HTERT-HM (cell line): ENCODE results near the genes TACO1, MAP3K3, FTSJ3, GH2, CSHL1 and PRR29.

GRCh38 chr17:63452907-63453647 lies 7.0 kb upstream of the CYB561 start:
- RRBS, result no CpG with 5 or more reads among the region's 8 CpGs

- RRBS, result no CpG with 5 or more reads among the region's 3 CpGs
Observed at GRCh38 chr17:63577311-63577711, 23.4 kb upstream of the TACO1 start.

GRCh38 chr17:63600446-63601848 lies at the start of gene TACO1:
TACO1 (plus strand) TSS chr17:63600895.
- RRBS, result under 1% methylated on average over 22 of the region's 67 CpGs

GRCh38 chr17:63621792-63622632 lies at the start of gene MAP3K3:
MAP3K3 (plus strand) TSS chr17:63622417.
- RRBS, result 1% methylated on average over 45 of the region's 74 CpGs

- RRBS, result no CpG with 5 or more reads among the region's 5 CpGs
Observed at GRCh38 chr17:63633525-63634680, 11.7 kb downstream of the MAP3K3 start.

- RRBS, result no CpG with 5 or more reads among the region's 12 CpGs
Observed at GRCh38 chr17:63707252-63707762, 7.4 kb upstream of the LIMD2 start.

DNA sequence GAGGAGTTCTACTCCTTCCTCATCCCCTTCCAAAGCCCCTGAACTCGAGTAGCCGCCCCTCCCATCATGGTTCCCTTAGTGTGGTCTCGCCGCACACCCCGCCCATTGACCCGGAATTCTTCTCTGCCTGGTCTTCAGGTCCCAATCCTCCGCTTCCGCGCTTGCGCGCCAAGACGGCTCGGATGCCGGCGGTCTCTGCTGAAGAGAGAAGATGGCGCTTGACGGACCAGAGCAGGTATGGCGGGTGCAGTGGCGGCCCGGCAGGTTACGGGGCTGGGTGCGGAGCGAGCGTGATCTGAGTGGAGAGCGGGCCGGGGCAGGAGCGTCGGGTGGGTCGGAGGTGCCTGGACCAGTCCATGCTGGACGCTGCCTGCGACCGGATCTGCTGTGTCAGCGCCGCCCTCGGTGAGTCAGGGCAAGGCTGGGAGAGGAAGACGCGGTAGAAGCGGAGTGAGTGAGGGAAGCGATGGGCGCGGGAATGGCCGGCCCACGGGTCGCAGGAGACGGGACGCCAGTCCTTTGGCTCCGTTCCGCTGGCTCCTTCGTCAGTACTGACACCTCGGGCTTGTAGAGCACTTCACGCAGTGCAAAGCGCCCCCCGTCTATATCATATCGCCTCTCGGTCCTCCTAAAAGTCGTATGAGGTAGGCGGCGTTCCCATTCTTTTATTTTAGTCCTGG lies at the start of gene FTSJ3:
Gene FTSJ3, minus strand, starts transcription at position 384 of the 680 bp plus-strand sequence.
- RRBS, result 1% methylated on average over 32 of the region's 58 CpGs

DNA sequence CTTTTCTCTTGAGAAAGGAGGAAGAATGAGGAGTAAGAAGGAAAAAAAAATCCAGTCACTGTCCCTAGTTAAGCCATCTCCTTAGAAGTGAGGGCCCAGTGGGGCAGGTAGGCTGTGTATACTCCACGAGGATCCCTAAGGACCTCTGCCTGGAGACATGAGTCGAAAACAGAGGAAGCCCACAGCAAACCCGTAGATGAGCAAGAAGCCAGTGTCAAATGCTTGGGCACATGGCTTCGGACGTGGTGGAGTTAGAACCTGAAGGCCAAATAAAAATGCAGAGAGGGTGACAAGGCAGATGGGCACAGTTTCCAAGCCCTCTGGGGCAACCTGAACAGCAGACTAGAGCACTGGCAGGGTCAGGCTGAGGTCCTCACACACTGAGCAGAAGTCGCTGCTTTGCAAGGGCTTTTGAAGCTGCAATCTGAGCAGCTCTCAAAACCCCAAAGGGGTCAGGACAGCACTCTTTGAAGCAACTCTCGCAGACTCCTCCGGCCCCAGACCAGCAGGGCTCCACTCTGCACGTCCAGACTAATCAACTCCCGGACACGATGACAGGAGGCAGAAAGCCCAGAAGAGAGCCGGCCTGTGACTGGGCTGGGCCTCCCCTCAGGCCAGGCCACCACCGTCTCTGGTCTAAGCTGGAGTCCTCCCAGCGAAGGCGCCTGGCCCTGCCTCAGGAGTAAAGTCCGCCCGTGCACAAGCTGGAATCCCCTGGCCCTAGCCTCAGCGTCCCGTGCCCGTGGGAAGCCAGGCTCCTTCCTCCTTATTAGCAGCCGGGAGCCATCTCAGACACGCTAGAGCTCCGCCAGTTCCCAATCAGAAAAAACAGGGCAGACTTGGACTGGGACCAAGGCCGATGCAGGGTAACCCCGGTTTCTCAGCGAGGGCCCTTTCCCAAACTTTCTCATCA lies 1.0 kb downstream of the SMARCD2 start:
- RRBS, result 3% methylated on average over 8 of the region's 26 CpGs

DNA sequence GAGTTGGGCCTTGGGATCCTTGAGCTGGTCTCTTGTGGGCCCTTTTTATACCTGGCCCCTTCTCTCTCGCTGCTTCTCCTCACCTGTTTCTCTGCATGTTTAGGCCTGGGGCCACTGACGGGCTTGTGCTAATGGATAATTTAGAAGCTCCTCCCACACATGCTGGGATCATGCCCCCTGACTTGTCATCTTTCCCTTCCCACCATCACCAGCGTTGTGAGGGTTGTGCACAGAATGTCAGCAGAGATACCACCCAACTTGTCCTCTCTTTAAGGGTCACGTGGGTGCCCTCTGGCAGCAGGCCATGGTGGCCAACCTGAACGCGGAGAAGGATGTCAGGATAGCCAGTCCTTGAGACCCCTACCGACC lies at the start of gene GH2:
Gene GH2, minus strand, starts transcription at position 101 of the 369 bp plus-strand sequence.
- RRBS, result no CpG with 5 or more reads among the region's 7 CpGs

- RRBS, result no CpG with 5 or more reads among the region's 13 CpGs
Observed at GRCh38 chr17:63911069-63911513, at the start of gene CSHL1. CSHL1 (minus strand) TSS chr17:63911258.

DNA sequence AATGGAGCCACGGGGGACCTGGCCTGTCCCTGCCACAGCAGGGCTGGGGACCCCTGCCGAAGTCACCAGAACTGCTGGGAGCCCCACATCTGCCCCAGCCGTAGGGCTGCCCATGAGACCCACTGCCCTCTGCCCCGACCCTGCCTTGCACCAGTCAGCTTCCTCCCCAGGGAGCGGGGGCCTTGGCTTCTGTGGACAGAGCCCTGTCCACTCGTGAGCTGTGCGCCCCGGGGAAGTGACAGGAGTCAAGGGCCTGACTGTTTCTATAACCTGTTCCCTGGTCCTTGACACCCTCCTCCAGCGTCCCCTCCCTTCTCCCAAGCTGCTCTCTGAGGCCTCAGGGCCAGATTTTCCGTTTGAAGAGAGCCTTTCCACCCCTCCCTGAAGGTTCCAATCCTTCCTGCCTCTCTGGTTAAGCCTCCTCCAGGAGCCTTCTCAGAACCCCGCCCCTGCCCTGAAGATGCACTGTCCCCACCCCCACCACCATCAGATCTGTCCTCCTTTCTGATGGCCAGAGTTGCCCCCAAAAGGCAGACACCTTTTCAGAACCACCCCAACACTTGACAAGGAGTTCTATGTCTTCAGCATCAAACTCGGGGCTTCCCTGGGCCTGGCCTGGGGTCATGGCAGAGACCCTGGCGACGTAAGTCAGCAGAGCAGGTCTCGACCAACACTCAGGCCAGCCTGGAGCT lies 10.7 kb upstream of the PRR29 start:
- RRBS, result no CpG with 5 or more reads among the region's 15 CpGs

DNA sequence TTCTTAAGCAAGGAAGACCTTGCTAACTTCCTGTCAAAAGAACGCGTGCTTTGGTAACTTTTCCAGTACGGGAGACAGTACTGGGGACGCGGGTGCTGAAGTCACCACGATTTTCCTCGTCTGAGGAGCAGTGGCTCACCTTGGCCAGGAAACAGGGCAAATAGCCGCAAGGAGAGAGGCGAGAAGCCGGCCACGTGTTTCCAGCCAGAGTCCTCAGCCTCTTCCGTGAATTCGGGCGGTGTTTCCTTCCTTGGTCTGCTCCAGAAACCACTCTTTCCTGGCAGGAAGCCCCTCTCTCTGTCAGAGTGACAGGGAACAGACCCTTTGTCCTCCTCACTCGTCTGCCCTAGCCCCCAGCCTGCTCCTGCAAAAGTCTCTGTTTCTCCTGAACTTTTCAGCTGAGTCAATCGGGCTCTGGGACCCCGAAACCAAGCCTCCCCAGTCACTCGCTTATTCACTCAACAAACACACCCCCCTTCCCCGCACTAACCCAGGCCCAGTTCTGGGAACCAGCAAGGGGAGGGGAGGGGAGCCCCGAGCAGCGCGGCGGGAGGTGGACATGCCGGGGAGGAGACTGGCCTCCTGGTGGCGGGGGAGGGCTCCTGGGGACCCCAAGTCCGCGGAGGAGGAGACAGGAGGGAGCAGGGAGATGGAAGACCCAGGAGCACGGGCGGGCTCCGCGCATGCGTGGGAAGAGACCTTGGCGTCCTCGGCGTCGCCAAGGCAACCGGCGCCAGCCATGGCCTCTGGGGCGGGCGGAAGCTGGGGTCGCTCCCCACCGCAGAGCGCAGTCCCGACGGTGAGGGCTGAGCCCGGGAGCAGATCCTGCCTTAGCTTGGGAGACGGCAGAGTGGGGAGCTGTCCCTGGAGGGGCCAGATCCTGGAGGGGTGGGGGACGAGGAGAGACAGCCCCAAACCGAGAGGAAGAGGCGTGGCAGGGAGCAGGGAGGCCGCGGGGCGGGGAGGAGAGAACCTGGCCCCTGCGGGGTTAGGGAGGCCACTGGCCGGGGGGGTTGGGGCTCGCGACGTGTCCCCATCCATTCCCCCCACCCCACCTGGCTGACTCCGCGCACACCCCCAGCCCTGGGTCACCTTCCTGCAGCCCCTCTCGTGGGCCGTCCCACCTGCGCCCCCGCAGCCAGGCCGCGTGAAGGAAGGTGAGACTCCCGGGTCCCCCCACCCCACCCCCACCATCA lies at the start of gene PRR29:
Gene PRR29, plus strand, starts transcription at position 726 of the 1,196 bp plus-strand sequence.
- RRBS, result 7% methylated on average over 10 of the region's 67 CpGs

- RRBS, result 42% methylated on average over 2 of the region's 27 CpGs
Observed at GRCh38 chr17:64063794-64064913, 43.7 kb upstream of the ICAM2 start.

DNA sequence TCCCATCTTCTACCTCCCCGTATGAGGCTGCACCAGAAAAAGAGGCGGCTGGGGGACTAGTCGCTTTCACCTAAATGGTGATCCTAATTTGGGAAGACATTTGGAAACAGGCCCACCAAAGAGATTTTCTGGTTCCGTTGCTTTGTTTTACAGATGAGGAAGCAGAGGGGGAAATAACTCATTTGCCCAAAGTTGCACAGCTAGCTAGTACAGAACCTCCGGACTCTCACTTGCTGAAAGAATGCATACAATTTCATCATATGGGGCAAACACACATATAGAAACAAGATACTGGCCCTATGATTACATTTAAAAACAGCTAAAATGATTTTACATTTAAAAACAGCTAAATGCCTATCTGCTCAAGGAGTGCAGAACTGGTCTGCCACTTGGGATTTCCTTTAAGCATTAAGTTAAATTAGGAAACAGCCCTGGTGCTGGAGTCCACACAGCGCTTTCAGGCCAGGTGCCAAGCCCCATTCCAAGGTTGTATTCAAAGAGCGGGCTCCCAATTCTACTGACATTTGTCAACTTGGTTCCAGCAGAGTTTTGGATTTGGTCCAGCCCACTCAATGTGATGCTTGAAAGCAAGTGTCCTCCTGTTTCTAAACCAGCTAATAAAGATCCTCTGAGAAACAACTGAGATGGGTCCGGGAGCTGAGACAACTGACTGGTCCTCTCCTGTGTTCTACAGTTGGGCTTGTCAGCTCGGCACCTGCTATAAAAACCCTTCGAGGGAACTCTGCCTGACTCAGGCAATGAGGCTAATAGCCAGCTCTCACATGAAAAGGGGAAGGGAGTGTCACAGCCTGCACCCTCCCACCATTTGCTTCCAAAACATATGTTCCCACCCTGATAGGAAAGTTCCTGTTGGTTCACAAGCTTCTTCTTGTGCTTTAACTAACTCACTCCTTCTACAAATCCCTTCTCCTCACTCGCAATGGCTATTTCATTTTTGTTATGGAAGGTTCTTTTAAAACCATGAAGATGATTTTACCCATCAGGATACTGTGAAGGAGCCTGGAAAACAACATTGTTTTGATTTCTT lies 11.6 kb downstream of the ERN1 start:
- RRBS, result no CpG with 5 or more reads among the region's 11 CpGs

DNA sequence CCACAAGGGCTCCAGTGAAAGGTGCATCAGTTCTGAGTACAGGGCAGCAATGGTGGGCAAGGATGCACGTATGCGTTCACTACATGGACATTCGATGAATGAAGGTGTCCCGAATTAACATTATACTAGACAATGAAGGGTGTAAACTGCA lies 17.0 kb upstream of the ERN1 start:
- RRBS, result no CpG with 5 or more reads among the region's 4 CpGs

GRCh38 chr17:64147188-64147909 lies 17.4 kb upstream of the ERN1 start:
- RRBS, result no CpG with 5 or more reads among the region's 12 CpGs

DNA sequence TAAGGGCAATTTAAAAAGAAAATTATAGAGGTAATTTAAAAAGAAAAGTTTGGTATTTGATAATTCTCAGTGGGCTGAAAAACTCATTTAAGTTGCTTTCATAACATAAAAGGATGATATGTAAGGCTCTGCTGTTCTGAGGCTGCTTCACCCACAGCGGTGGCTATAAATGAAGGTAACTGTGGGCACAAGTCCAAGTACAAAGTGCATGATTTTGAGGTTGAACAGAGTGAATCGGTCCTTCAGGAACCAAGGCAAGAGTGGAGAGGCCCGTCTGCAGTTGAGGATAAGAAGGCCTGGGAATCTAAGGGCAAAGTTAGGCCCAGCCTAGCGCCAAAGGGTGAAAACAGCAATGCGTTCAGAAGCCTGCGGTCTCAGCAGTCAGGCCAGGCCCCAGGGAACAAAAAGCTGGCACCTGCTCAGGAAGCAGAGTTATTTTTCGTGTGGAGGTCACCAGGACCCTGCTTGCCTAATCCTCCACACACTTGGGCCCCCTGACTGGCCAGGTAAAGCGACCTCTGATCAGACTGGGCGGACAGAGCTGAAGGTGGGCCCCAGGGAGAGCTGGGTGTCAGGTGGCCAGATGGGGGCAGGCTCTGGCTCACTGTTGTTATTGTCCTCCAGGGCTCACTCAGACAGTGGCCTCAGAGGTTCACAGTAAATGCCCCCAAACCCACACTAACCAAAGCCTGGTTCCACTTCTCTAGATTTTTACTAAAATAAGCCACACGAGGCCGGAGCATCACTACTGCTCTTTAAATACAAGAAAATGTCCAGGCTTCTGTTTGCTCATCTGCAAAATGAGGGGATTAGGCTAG lies 46.5 kb downstream of the TEX2 start:
- RRBS, result no CpG with 5 or more reads among the region's 11 CpGs

- RRBS, result no CpG with 5 or more reads among the region's 6 CpGs
Observed at GRCh38 chr17:64356497-64356802, 34.2 kb downstream of the PECAM1 start.

DNA sequence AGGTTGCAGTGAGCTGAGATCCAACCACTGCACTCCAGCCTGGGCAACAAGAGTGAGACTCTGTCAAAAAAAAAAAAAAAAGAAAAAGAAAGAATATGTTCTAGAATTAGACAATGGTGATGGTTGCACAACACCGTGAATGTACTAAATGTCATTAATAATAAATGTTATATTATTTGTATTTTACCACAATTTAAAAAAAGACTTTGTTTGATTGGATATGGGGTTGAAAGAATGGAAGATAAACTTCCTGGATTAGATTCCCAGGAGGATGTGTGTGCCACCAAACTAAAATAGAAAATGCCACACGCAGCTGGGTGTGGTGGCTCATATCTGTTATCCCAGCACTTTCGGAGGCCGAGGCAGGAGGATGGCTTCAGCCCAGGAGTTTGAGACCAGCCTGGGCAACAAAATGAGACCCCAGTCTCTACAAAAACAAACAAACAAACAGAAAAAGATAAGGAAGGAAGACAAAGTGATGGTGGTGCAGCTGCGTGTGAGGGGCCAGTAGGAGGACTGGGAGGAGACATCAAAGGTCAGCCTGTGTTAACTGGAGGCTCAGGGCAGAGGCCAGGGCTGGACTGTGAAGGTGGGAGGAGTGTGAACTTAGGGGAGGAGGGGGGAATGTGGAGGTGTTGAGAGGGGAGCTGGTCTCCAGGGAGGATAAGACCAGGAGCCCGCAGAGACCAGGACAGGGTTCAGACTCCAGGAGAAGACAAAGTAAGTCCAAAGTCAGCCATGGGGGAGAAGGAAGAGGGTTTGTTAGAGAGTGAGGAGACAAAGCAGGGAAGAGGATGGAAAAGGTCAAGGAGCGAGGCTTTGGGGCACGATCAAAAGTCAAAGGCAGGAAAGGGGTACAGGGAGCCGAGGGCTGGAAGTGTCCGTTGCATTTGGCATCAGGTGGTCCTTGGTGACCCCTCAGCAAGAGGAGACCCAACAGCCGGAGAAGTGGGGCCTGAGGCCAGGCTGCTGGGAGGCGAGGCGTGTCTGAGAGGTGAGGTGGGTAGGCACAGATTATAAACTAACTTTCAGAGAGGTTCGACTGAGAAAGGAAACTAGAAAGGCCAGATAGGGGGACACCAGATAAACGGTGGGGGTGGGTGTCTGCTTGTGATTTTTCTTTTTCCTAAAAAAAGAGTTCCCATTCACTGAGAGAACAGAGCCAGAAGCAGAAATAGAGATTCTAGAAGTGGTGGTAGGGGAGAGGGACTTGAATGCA lies 3.9 kb downstream of the PECAM1 start:
- RRBS, result no CpG with 5 or more reads among the region's 15 CpGs